K562 (cell line): ENCODE results near the gene UCN.

DNA sequence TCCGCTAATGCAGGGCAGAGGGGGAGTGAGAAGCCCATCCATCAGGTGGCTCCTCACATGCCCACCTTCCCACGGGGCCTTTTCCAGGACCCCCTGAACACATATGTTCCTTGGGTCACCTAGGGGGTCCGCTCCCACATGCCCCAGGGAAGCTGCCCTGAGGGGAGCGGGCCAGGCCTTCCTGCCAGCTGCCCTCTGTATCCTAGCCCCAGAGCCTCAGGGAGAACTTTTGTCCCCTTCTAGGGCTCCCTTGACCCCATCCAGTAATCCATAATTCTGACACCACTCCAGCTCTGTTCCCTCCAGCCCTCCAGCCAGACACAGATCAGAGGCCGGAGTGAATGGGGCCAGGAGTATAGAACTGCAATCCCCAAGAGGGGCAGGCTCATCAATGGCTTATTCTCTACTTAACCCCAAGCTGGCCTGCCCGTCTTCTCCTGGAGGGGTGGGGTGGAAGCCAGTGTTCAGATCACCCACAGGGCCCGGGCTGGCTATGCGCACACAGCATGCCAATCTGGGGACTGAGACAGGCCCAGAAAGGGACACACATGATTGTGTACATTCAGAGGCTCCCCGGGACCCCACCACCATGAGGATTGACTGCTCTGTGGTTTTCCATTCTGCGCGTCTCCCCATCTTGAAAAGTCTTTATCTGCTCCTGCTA, 1.0 kb downstream of the EMILIN1 start:
- RAMPAGE, long total RNA: no peak
- RRBS: 88% methylated on average over 3 of the region's 11 CpGs
PRO-cap:
- standard: no peak
- CoPRO, capped RNA only, 2 experiments: no peak in any of the 2 experiments
- CoPRO, capped and uncapped RNA, 2 experiments: no peak in any of the 2 experiments
- CoPRO, uncapped RNA only, 2 experiments: no peak in any of the 2 experiments
CAGE:
- cytosol, long polyA plus RNA: no peak
- long polyA plus RNA: no peak
- nucleolus, long total RNA: no peak
- nucleus, long polyA plus RNA: no peak

GRCh38 chr2:27086089-27086664, 395 bp upstream of the KHK start:
- RAMPAGE, long total RNA: no peak
- RRBS: 12% methylated on average over 37 of the region's 73 CpGs
PRO-cap:
- standard: bidirectional peak, plus-strand start at chr2:27086357, minus-strand start at chr2:27086297; bidirectional peak, plus-strand start at chr2:27086792, minus-strand start at chr2:27086537
- CoPRO, capped RNA only, 2 experiments: peak in 2 of 2 experiments; most common plus-strand start chr2:27086338 (in 1); most common minus-strand start chr2:27086550 (in 2)
- CoPRO, capped and uncapped RNA, 2 experiments: peak in 2 of 2 experiments; most common minus-strand start chr2:27086534 (in 1)
- CoPRO, uncapped RNA only, 2 experiments: peak in 2 of 2 experiments; most common plus-strand start chr2:27086575 (in 1); most common minus-strand start chr2:27086534 (in 1)
CAGE:
- cytosol, long polyA plus RNA: no peak
- long polyA plus RNA: no peak
- nucleolus, long total RNA: no peak
- nucleus, long polyA plus RNA: no peak

GRCh38 chr2:27198911-27199504, 12.8 kb upstream of the ATRAID start:
- RAMPAGE, long total RNA: no peak
- RRBS: no CpG with 5 or more reads among the region's 5 CpGs
PRO-cap:
- standard: no peak
- CoPRO, capped RNA only, 2 experiments: no peak in any of the 2 experiments
- CoPRO, capped and uncapped RNA, 2 experiments: no peak in any of the 2 experiments
- CoPRO, uncapped RNA only, 2 experiments: peak in 2 of 2 experiments; most common minus-strand start chr2:27199102 (in 1)
CAGE:
- cytosol, long polyA plus RNA: no peak
- long polyA plus RNA: no peak
- nucleolus, long total RNA: no peak
- nucleus, long polyA plus RNA: no peak

DNA sequence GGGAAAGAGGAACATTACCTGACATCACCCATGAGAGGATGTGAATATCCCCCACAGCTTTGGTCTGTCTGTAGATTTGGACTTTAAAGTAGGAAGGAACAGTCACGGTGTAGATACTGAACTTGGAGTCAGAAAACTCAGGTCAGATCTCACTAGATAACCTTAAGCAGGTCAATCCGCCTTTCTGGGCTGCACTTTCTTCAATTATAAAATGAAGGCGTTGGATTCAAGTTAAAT, 4.4 kb upstream of the DNAJC5G start:
- RAMPAGE, long total RNA: no peak
- RRBS: no CpG with 5 or more reads among the region's 3 CpGs
PRO-cap:
- standard: no peak
- CoPRO, capped RNA only, 2 experiments: no peak in any of the 2 experiments
- CoPRO, capped and uncapped RNA, 2 experiments: no peak in any of the 2 experiments
- CoPRO, uncapped RNA only, 2 experiments: no peak in any of the 2 experiments
CAGE:
- cytosol, long polyA plus RNA: no peak
- long polyA plus RNA: no peak
- nucleolus, long total RNA: no peak
- nucleus, long polyA plus RNA: no peak

DNA sequence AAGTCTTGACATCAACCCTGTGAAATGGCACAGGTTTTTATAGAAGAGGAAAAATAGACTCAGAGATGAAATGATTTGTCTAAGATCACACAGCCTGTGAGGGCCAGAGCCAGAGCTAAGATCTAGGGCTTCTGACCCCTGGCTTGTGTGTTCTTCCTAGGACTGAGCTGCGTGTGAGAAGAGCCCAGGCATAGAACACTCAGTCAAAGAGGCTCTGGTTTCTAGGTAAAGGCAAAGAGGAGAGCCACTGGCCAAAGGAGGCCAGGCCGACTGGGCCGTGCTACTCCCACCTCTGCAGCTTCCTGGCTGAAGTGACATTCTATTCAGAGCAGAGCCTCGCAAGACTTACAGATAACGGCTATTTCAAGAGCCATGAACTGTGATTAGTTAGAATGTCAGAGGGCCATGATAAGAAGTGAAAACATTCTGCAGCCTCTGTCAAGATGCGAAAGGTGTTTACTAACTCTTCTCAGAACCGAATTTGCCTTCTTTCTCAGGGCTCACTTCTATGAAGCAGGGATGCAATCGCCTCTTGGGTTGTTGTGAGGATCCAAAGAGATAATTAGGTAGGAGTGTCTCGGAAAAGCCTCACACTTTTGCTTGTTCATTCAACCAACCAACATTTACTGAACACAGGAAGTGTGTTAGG, 3.6 kb upstream of the DNAJC5G start:
- RAMPAGE, long total RNA: no peak
- RRBS: no CpG with 5 or more reads among the region's 9 CpGs
PRO-cap:
- standard: unidirectional peak, minus-strand start at position 313 of the sequence
- CoPRO, capped RNA only, 2 experiments: no peak in any of the 2 experiments
- CoPRO, capped and uncapped RNA, 2 experiments: no peak in any of the 2 experiments
- CoPRO, uncapped RNA only, 2 experiments: no peak in any of the 2 experiments
CAGE:
- cytosol, long polyA plus RNA: no peak
- long polyA plus RNA: no peak
- nucleolus, long total RNA: no peak
- nucleus, long polyA plus RNA: no peak

- RAMPAGE, long total RNA: no peak
- RRBS: no CpG with 5 or more reads among the region's 9 CpGs
PRO-cap:
- standard: no peak
- CoPRO, capped RNA only, 2 experiments: no peak in any of the 2 experiments
- CoPRO, capped and uncapped RNA, 2 experiments: no peak in any of the 2 experiments
- CoPRO, uncapped RNA only, 2 experiments: no peak in any of the 2 experiments
CAGE:
- cytosol, long polyA plus RNA: no peak
- long polyA plus RNA: no peak
- nucleolus, long total RNA: no peak
- nucleus, long polyA plus RNA: no peak
Observed at GRCh38 chr2:27303010-27303360, 5.3 kb downstream of the UCN start.

GRCh38 chr2:27307976-27308762, at the start of gene UCN:
Gene UCN, minus strand, starts transcription at chr2:27308445.
- RAMPAGE, long total RNA: no peak
- RRBS: 93% methylated on average over 15 of the region's 51 CpGs
PRO-cap:
- standard: no peak
- CoPRO, capped RNA only, 2 experiments: no peak in any of the 2 experiments
- CoPRO, capped and uncapped RNA, 2 experiments: no peak in any of the 2 experiments
- CoPRO, uncapped RNA only, 2 experiments: peak in 1 of 2 experiments; most common minus-strand start chr2:27308328 (in 1)
CAGE:
- cytosol, long polyA plus RNA: no peak
- long polyA plus RNA: no peak
- nucleolus, long total RNA: no peak
- nucleus, long polyA plus RNA: no peak

DNA sequence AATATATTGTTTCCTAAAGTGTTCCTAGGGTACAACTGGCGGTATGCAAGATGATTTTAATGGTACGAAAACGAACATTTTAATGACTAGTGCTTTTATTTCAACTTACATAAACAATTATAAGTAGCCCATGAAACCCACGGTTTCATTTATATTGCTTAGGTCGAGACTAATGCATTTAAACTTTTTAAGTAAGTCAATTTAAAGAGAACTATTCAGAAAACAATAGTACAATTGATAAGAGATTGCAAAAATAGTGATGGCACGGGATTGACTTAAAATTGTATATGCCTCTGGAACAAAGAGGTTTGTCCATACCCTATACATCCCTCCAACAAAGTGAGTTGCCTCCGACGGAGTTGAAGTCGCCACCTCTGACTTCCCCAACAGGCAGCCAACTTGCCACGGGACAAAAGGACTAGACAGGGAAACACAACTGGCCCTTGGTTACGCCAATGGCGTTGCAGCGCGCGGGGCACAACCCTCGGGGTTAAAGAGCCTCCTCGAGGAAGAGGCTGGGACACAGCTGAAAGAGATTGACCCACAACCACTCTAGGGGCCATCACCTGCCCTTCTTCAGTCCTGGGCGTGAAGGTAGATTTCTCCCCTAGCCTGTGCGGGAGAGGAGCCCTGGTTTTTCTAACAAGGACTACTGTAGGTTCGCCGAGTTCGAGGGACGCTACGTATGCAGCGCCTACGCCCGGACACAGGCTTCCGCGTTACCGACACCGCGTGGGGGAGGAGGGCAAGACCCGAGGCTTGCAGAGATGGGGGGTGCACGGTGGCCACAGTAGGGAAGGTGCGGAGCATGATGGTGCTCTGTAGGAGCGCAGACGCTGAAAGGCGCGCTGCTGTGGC, 566 bp downstream of the GTF3C2 start:
- RAMPAGE, long total RNA: no peak
- RRBS: no CpG with 5 or more reads among the region's 39 CpGs
PRO-cap:
- standard: bidirectional peak, plus-strand start at position 520 of the sequence, minus-strand start at position 411 of the sequence; bidirectional peak, plus-strand start at position 788 of the sequence, minus-strand start at position 708 of the sequence
- CoPRO, capped RNA only, 2 experiments: peak in 2 of 2 experiments; most common plus-strand start position 520 of the sequence (in 2); most common minus-strand start position 390 of the sequence (in 1)
- CoPRO, capped and uncapped RNA, 2 experiments: no peak in any of the 2 experiments
- CoPRO, uncapped RNA only, 2 experiments: peak in 2 of 2 experiments; most common plus-strand start position 686 of the sequence (in 2); most common minus-strand start position 656 of the sequence (in 1)
CAGE:
- cytosol, long polyA plus RNA: no peak
- long polyA plus RNA: no peak
- nucleolus, long total RNA: no peak
- nucleus, long polyA plus RNA: no peak

GRCh38 chr2:27373052-27373435, 2.6 kb downstream of the SNX17 start:
- RAMPAGE, long total RNA: no peak
- RRBS: no CpG with 5 or more reads among the region's 7 CpGs
PRO-cap:
- standard: no peak
- CoPRO, capped RNA only, 2 experiments: no peak in any of the 2 experiments
- CoPRO, capped and uncapped RNA, 2 experiments: no peak in any of the 2 experiments
- CoPRO, uncapped RNA only, 2 experiments: no peak in any of the 2 experiments
CAGE:
- cytosol, long polyA plus RNA: no peak
- long polyA plus RNA: no peak
- nucleolus, long total RNA: no peak
- nucleus, long polyA plus RNA: no peak

DNA sequence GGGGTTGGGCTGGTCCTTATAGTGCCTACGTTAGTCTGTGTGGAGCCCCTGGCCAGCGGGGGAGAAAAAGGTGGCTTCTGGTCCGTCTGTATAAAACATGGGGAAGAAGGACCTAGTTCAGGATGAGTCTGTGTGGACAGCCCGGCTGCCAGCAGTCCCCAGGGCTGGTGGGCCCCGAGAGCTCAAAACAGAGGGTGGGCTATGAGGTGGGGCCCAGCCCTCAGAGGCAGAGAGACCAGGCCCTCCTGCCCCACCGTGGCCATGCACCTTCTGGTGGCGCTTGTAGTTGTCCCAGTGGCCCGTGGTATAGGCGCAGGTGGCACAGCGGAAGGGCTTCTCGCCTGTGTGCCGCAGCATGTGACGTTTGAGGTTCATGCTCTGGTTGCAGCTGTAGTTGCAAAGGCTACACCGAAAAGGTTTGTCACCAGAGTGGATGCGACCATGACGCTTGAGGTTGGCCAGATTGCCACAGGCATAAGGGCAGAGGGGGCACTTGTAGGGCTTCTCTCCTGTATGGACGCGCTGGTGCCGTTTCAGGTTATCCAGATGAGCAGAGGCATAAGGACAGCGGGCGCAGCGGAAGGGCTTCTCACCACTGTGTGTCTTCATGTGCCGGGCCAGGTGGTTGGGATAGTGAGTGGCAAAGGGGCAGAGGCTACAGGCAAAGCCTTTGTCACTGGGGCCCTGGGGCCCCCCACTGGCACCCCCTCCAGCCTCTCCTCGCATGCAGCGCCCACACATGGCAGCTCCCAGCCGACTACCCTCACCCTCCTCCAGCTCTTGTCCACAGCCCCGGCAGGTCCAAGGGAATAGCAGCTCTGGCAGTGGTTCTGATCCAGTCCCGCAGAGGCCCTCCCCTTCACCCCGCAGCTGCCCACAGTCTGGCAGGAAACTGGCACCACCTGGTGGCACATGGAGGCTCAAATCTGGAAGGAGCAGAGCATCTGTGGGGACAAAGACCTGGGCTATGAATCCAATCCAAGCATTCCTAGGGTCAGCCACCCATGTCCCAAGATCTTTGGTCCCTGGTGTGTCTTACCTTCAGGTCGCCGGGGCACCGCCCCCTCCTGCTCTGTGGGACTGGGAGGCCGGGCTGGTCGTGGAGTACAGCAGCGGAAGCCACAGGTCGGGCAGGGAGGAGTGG, 2.7 kb downstream of the ZNF513 start:
- RAMPAGE, long total RNA: no peak
- RRBS: 100% methylated on average over 1 of the region's 36 CpGs
PRO-cap:
- standard: no peak
- CoPRO, capped RNA only, 2 experiments: no peak in any of the 2 experiments
- CoPRO, capped and uncapped RNA, 2 experiments: no peak in any of the 2 experiments
- CoPRO, uncapped RNA only, 2 experiments: peak in 2 of 2 experiments; most common plus-strand start position 98 of the sequence (in 1); most common minus-strand start position 284 of the sequence (in 1)
CAGE:
- cytosol, long polyA plus RNA: no peak
- long polyA plus RNA: no peak
- nucleolus, long total RNA: no peak
- nucleus, long polyA plus RNA: no peak

- RAMPAGE, long total RNA: no peak
- RRBS: no CpG with 5 or more reads among the region's 2 CpGs
PRO-cap:
- standard: no peak
- CoPRO, capped RNA only, 2 experiments: no peak in any of the 2 experiments
- CoPRO, capped and uncapped RNA, 2 experiments: no peak in any of the 2 experiments
- CoPRO, uncapped RNA only, 2 experiments: peak in 2 of 2 experiments; most common plus-strand start chr2:27379637 (in 1); most common minus-strand start chr2:27379947 (in 2)
CAGE:
- cytosol, long polyA plus RNA: no peak
- long polyA plus RNA: no peak
- nucleolus, long total RNA: no peak
- nucleus, long polyA plus RNA: no peak
Observed at GRCh38 chr2:27379596-27380056, 908 bp downstream of the ZNF513 start.

- RAMPAGE, long total RNA: no peak
- RRBS: 52% methylated on average over 4 of the region's 21 CpGs
PRO-cap:
- standard: no peak
- CoPRO, capped RNA only, 2 experiments: no peak in any of the 2 experiments
- CoPRO, capped and uncapped RNA, 2 experiments: no peak in any of the 2 experiments
- CoPRO, uncapped RNA only, 2 experiments: peak in 2 of 2 experiments; most common plus-strand start chr2:27381302 (in 1); most common minus-strand start chr2:27381289 (in 2)
CAGE:
- cytosol, long polyA plus RNA: no peak
- long polyA plus RNA: no peak
- nucleolus, long total RNA: no peak
- nucleus, long polyA plus RNA: no peak
Observed at GRCh38 chr2:27381129-27381827, 744 bp upstream of the ZNF513 start.

- RAMPAGE, long total RNA: no peak
- RRBS: no CpG with 5 or more reads among the region's 26 CpGs
PRO-cap:
- standard: no peak
- CoPRO, capped RNA only, 2 experiments: no peak in any of the 2 experiments
- CoPRO, capped and uncapped RNA, 2 experiments: no peak in any of the 2 experiments
- CoPRO, uncapped RNA only, 2 experiments: no peak in any of the 2 experiments
CAGE:
- cytosol, long polyA plus RNA: no peak
- long polyA plus RNA: no peak
- nucleolus, long total RNA: no peak
- nucleus, long polyA plus RNA: no peak
Observed at GRCh38 chr2:27393001-27393434, 12.5 kb upstream of the ZNF513 start.

DNA sequence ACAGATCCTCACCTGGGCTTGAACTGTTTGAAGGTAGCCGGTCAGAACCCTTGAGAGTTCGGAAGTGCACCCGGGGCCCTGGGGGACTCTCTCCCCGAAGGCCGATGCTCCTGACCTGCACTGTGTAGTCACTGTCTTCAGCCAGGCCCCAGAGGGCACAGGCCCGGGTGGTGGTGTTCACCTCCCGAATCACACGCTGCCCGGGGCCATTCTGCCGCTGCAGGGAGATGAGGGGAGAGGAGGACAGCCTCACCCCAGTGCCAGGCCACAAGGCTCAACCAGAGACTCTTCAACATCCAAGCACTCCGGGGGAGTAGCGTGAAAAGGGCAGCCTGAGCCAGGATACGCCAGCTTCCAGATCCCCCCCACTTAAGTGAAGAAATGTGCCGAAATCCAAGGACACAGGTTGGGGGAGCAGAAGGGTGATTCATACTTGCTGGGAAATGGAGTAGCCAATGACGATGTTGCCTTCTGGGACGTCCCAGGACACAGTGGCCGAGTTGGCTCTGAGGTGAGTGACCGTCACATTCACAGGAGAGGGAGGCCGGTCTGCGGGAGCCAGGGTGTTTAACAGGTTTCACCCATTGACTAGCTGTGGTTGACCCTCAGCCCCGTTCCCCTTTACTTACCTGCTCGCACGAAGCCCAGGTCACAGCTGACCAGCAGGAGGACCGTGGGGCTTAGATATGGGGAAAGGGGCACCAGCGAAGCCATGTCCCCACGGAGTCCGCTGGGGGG, 913 bp downstream of the FNDC4 start:
- RAMPAGE, long total RNA: no peak
- RRBS: 86% methylated on average over 7 of the region's 27 CpGs
PRO-cap:
- standard: no peak
- CoPRO, capped RNA only, 2 experiments: no peak in any of the 2 experiments
- CoPRO, capped and uncapped RNA, 2 experiments: no peak in any of the 2 experiments
- CoPRO, uncapped RNA only, 2 experiments: no peak in any of the 2 experiments
CAGE:
- cytosol, long polyA plus RNA: no peak
- long polyA plus RNA: no peak
- nucleolus, long total RNA: no peak
- nucleus, long polyA plus RNA: no peak

DNA sequence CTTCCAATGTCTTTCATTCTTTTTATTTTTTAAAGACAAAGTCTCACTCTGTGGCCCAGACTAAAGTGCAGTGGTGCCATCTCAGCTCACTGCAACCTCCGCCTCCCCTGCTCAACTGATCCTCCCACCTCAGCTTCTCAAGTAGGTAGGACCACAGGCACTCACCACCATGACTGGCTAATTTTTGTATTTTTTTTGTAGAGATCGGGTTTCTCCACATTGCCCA, 12.6 kb downstream of the GCKR start:
- RAMPAGE, long total RNA: no peak
- RRBS: no CpG with 5 or more reads among the region's 2 CpGs
PRO-cap:
- standard: no peak
- CoPRO, capped RNA only, 2 experiments: no peak in any of the 2 experiments
- CoPRO, capped and uncapped RNA, 2 experiments: no peak in any of the 2 experiments
- CoPRO, uncapped RNA only, 2 experiments: no peak in any of the 2 experiments
CAGE:
- cytosol, long polyA plus RNA: no peak
- long polyA plus RNA: no peak
- nucleolus, long total RNA: no peak
- nucleus, long polyA plus RNA: no peak

- RAMPAGE, long total RNA: no peak
- RRBS: 1% methylated on average over 4 of the region's 12 CpGs
PRO-cap:
- standard: no peak
- CoPRO, capped RNA only, 2 experiments: no peak in any of the 2 experiments
- CoPRO, capped and uncapped RNA, 2 experiments: no peak in any of the 2 experiments
- CoPRO, uncapped RNA only, 2 experiments: no peak in any of the 2 experiments
CAGE:
- cytosol, long polyA plus RNA: no peak
- long polyA plus RNA: no peak
- nucleolus, long total RNA: no peak
- nucleus, long polyA plus RNA: no peak
Observed at GRCh38 chr2:27629149-27629428, 239 bp downstream of the GPN1 start.

DNA sequence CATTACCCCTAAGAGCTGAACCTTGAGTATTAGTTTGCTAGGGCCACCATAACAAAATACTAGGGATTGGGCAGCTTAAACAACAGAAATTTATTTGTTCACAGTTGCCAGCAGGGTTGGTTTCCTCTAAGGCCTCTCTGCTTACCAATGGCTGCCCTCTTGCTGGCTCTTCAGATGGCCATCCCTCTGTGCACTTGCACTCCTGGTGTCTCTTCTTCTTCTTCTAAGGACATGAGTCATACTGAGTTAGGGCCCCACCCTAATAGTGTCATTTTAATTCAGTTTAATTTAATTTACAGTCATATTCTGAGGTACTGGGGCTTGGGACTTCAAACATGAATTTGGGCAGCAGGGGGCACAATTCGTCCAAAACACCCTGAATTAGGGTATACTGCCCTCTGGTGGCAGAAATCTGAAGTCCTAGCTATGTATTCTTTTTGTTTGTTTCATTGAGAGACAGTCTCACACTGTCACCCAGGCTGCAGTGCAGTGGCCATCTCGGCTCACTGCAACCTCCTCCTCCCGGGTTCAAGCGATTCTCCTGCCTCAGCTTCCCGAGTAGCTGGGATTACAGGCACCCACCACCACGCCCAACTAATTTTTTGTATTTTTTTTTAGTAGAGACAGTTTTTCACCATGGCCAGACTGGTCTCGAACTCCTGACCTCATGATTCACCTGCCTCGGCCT, 19.8 kb downstream of the SLC4A1AP start:
- RAMPAGE, long total RNA: no peak
- RRBS: no CpG with 5 or more reads among the region's 8 CpGs
PRO-cap:
- standard: no peak
- CoPRO, capped RNA only, 2 experiments: no peak in any of the 2 experiments
- CoPRO, capped and uncapped RNA, 2 experiments: no peak in any of the 2 experiments
- CoPRO, uncapped RNA only, 2 experiments: no peak in any of the 2 experiments
CAGE:
- cytosol, long polyA plus RNA: no peak
- long polyA plus RNA: no peak
- nucleolus, long total RNA: no peak
- nucleus, long polyA plus RNA: no peak

GRCh38 chr2:27707262-27707803, 43.6 kb downstream of the SLC4A1AP start:
- RAMPAGE, long total RNA: no peak
- RRBS: no CpG with 5 or more reads among the region's 5 CpGs
PRO-cap:
- standard: no peak
- CoPRO, capped RNA only, 2 experiments: no peak in any of the 2 experiments
- CoPRO, capped and uncapped RNA, 2 experiments: no peak in any of the 2 experiments
- CoPRO, uncapped RNA only, 2 experiments: no peak in any of the 2 experiments
CAGE:
- cytosol, long polyA plus RNA: no peak
- long polyA plus RNA: no peak
- nucleolus, long total RNA: no peak
- nucleus, long polyA plus RNA: no peak

DNA sequence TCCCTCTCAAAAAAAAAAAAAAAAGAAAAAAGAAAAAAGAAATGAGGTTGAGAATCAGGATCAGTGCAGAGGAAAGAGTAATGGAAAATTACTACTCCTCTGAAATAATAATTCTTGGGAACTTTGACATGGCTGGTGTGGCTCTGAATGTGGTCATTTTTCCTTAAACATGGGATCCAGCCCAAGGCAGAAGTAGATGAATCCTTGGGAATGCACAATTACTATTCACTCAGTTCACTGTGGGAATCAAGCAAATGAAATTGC, 8.8 kb upstream of the MRPL33 start:
- RAMPAGE, long total RNA: no peak
PRO-cap:
- standard: no peak
- CoPRO, capped RNA only, 2 experiments: no peak in any of the 2 experiments
- CoPRO, capped and uncapped RNA, 2 experiments: no peak in any of the 2 experiments
- CoPRO, uncapped RNA only, 2 experiments: no peak in any of the 2 experiments
CAGE:
- cytosol, long polyA plus RNA: no peak
- long polyA plus RNA: no peak
- nucleolus, long total RNA: no peak
- nucleus, long polyA plus RNA: no peak